Ishikawa (cell line): ENCODE data around the gene CNOT6L.

DNA sequence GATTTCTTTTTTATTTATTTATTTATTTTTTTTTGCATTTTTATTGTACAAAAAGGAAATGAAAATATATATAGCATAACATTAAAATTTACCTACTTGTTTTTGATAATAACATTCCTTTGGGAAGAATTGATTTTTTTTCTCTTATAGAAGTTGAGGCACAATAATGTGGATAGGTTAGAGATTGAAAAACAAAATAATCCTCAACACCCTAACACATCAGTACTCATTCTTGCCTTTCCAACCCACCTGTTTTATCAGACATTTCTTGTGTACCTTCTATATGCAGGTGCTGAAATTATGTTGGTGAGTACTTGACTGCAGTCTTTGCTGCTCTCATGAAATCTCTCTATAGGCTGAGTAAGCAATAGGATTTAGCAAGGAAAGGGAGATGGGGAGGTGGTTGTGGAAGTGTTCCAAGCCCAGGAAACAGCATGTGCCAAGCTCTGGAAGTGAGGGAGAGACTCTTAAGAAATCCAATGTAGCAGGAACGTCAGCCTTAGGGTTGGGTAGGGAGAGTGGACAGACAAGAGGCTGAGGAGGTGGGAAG lies 5.5 kb downstream of the SEPTIN11 start:
- RRBS = no CpG with 5 or more reads among the region's 1 CpG

GRCh38 chr4:77019131-77019408 lies 56.7 kb downstream of the CCNI start:
- RRBS = no CpG with 5 or more reads among the region's 4 CpGs

- RRBS = no CpG with 5 or more reads among the region's 8 CpGs
Observed at GRCh38 chr4:77030626-77031040, 45.2 kb downstream of the CCNI start.

- RRBS = no CpG with 5 or more reads among the region's 6 CpGs
Observed at GRCh38 chr4:77072184-77072858, 3.5 kb downstream of the CCNI start.

GRCh38 chr4:77076555-77077038 lies 808 bp upstream of the CCNI start:
- RRBS = no CpG with 5 or more reads among the region's 10 CpGs

- RRBS = no CpG with 5 or more reads among the region's 2 CpGs
Observed at GRCh38 chr4:77177304-77177725, 20.3 kb downstream of the CCNG2 start.

- RRBS = no CpG with 5 or more reads among the region's 5 CpGs
Observed at GRCh38 chr4:77519330-77519608, 86.4 kb upstream of the CXCL13 start.

GRCh38 chr4:77538604-77538995 lies 67.0 kb upstream of the CXCL13 start:
- RRBS = no CpG with 5 or more reads among the region's 2 CpGs

DNA sequence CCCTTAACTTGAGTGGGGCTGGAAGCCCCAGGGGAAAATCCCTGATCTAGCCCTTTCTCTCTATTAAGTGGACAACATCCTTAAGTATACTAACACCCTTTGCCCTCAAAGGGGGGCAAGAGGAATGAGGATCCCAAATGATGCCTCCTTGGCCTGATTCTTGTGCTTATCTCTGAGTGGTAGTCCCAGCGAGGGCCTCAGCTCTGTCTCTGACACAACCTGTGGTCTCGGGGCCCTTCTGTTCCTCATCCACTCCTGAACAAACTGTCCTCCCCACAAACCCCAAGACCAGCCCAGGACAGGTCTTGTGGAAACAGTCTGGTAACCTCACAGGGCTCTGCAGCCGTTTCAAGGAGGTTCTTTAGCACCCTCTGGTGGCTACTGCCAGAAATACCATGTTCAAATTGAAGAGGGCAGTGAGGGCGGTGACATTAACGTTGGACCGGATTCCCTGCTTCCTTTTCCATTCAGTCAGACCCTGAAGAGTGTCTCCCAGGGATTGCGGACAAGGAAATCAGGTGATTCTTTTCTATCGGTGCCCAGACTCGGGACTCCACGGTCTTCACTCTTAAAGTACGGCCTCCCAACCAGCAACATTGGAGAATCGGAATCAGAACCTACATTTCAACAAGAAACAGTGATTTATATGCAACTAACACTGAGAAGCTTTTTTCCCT lies 13.0 kb downstream of the CXCL13 start:
- RRBS = no CpG with 5 or more reads among the region's 12 CpGs

GRCh38 chr4:77621056-77621549 lies 15.5 kb downstream of the CXCL13 start:
- RRBS = no CpG with 5 or more reads among the region's 1 CpG

DNA sequence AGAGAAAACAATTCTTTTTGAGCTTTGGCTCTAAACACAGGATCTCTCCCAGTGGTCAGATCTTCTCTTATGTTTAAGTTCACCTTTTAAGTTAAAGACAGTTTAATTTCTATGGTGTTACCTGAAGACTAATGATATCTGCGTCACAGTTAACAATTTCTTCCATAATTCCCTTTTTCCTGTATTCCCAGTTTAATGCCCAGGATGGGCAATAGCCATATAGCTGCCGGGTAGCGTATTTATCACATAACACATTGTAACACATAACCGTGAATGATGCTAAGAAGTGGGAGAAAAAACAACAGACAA lies 74.6 kb downstream of the CNOT6L start:
- RRBS = no CpG with 5 or more reads among the region's 4 CpGs

GRCh38 chr4:77806468-77807100 lies 12.6 kb downstream of the CNOT6L start:
- RRBS = no CpG with 5 or more reads among the region's 3 CpGs

- RRBS = no CpG with 5 or more reads among the region's 35 CpGs
Observed at GRCh38 chr4:77819241-77819545, at the start of gene CNOT6L. CNOT6L (minus strand) TSS chr4:77819368.

GRCh38 chr4:77820784-77821119 lies 1.6 kb upstream of the CNOT6L start:
- RRBS = 10% methylated on average over 1 of the region's 4 CpGs

DNA sequence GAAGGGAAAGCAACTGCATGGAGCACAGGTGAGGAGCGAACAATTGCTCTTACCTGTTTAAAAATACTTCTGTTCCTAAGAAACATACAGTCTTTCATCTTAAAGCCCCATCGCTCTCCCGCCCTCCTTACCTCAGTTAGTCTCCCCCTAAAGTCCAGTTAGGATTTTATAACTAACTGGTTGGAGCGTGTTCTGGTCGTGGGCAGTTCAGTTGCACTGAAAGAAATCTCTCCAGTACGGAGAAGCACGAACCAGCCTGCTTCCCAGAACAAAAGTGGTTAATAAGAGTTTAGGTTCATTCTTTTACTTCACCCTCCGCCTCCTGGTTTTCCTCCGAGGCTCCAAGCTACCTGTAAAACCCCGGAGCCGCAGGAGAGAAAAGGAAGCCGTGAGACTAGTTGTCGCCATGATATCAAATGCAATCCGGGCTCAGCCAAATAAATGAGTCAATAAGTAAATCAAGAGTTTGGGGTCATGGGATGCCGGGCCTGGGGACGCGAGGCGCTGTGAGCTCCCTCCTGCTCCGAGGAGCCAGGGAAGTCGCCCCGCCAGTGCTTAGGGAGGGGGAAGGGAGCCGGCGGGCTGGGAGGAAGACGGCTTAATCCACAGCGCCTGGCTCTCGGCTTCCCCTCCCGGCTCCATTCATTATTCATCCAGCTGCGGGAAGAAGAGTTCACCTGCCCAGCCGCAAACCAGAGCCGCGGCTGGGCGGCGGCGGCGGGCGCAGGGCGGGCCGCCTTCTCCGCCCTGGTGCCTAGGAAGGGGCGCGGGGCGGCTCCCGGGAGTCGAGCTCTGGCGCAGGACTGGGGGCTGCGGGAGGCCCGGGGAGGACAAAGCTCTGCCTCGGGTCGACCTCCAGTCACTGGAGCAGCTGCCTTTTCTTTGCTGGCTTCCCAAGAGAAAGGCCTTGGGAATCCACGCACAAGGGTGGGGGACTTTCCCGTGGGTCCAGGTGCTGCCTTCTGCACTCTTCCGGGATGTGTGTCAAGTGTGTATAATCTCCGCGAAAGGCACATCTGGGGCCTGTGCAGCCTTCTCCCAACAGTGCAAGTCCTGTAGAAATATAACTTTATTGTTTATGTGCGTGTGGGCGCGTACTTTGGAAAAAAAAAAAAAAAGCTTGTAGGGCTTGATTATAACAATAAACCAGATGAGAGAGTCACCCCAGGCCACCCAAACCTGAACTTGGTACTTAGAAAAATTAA lies 1.7 kb downstream of the FRAS1 start:
- RRBS = 2% methylated on average over 20 of the region's 57 CpGs

GRCh38 chr4:78059611-78060213 lies 2.6 kb downstream of the FRAS1 start:
- RRBS = no CpG with 5 or more reads among the region's 11 CpGs

- RRBS = no CpG with 5 or more reads among the region's 7 CpGs
Observed at GRCh38 chr4:78552787-78553374, 1.3 kb downstream of the ANXA3 start.

DNA sequence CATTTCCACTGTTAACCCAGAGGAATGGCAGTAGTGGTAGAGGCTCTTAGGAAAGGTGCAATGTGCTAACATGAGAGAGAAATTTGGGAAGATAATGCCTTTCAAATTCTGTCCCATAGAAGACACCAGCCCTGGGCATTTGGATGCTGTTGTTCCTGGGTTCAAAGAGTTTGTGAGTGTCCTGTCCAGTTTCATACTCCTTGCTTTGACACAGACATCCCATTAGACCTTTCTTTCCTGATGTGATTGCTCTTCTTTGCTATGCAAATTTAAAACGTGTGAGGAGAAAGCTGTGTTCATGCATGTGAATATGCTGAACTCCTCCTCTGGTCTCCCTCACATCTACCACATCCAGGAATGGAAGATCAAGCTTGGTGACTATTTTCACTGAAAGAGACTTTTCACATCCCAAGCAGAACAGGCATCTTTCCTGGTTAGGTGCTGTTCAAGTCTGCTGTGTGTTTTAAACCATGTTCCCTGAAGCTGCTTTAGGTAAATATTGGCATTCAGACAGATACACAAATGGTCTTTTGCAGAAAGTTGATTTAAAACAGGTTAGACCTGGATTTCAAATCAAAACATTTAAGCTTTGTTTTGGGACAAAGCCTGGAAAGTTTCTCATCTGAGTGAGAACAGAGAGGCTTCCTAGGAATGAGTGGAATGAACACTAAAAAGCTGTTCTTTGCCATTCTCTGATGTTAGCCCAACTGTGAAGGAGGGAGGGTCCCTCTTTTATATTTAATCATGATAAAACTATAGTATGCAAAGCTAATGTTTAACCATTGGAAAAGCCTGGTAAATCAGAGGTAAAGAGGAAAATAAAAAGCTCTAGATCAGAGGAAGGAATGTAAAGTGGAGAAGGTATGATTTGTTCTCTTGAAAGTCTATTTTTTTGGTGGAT lies 10.0 kb downstream of the ANXA3 start:
- RRBS = no CpG with 5 or more reads among the region's 1 CpG

- RRBS = no CpG with 5 or more reads among the region's 2 CpGs
Observed at GRCh38 chr4:78845237-78845677, 69.1 kb downstream of the BMP2K start.